ENCODE data around the gene ALAS1.

DNA sequence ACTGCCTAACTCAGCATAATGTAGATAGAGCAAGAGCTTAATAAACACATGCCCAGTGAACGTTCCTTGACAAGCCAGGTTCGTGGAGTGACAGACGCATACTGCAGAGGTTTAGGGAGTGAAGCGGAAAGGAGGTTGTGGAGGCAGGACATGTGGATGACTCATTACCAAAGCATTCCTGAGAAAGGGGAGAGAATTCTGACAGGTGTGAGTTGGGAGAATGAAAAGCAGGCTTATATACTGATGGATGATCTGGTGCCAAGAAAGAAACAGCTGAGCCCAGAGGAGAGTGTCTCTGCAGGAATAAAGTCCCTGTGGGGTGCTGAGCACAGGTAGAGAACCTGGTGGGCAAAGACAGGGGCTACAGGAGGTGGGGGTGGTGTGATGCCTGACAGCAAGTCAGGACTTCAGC, 2.3 kb upstream of the RPL29 start:
- PRO-cap = no peak

DNA sequence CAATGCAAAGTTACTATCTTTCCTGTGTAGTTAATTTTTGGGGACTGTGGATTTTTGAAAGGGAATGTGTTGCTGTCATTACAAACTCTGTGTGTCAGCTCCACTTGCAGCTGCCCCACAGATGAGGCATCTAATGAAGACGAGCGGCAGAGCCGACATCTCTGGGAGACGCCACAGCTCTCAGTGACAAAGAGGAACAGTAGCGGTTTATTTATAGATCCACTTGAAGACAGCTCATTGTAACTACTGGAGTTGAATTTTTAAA, 46.1 kb downstream of the POC1A start:
- PRO-cap = no peak

- PRO-cap = no peak
Measured at GRCh38 chr3:52174847-52175329, 20.7 kb upstream of the POC1A start.

DNA sequence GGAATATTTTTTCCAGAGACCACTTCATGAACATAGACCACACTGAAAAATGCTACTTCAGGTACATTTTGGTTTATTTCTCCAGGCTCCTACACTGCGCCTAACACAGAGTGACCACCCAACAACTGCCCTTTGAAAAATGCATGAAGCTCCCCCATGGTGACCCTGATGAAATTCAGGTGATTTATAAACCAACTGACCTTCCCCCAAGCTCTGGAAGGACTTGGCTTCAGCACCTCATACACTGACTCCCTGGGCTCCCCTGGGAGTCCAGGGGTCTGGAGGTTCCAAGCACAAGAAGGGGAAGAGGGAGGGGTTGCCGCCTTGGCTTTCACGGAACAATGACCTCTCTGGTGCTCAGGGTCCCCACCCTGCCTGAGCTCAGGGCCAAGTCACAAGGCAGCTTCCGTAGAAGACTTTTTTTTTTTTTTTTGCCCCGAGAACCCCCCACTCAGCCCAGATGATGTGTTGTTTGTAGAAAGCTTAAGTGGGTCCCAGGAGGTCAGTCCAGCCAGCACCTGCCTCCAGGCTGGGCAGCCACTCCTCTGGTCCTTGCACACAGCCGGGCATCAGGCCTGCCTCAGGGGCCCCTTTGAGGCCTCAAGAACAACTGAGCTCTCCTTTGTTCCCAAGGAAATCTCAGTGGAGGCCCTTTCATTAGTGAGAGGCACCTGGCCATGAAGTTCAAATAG, 14.1 kb upstream of the ALAS1 start:
- PRO-cap = no peak

- PRO-cap = bidirectional peak, plus-strand start at chr3:52198160, minus-strand start at chr3:52198002
Measured at GRCh38 chr3:52197467-52198259, at the start of gene ALAS1. TSS of gene ALAS1 (plus strand) at chr3:52198160.

DNA sequence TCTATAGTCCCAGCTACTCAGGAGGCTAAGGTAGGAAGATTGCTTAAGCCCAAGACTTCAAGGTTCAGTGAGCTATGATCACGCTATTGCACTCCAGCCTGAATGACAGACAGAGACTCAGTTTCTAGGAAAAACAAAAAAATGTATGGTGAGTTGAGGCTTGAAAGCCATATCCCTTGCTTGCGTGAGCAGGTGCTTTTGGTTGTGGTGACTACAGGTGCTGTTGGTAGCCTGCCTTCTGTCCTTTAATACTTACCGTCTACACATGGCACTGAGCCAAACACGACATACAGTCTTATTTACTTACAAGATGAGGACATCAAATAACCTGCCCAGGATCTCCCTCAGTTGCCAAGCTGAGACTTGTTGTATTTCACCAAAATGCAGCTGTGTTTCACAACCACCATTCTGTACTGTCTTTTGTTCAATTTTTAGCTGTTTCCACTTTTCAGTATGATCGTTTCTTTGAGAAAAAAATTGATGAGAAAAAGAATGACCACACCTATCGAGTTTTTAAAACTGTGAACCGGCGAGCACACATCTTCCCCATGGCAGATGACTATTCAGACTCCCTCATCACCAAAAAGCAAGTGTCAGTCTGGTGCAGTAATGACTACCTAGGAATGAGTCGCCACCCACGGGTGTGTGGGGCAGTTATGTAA, 6.4 kb downstream of the ALAS1 start:
- PRO-cap = no peak

GRCh38 chr3:52211183-52211786, 13.3 kb downstream of the ALAS1 start:
- PRO-cap = no peak

- PRO-cap = no peak
Measured at GRCh38 chr3:52218982-52219732, 6.3 kb downstream of the TLR9 start.

- PRO-cap = no peak
Measured at GRCh38 chr3:52249413-52250101, 4.0 kb downstream of the PPM1M start.

DNA sequence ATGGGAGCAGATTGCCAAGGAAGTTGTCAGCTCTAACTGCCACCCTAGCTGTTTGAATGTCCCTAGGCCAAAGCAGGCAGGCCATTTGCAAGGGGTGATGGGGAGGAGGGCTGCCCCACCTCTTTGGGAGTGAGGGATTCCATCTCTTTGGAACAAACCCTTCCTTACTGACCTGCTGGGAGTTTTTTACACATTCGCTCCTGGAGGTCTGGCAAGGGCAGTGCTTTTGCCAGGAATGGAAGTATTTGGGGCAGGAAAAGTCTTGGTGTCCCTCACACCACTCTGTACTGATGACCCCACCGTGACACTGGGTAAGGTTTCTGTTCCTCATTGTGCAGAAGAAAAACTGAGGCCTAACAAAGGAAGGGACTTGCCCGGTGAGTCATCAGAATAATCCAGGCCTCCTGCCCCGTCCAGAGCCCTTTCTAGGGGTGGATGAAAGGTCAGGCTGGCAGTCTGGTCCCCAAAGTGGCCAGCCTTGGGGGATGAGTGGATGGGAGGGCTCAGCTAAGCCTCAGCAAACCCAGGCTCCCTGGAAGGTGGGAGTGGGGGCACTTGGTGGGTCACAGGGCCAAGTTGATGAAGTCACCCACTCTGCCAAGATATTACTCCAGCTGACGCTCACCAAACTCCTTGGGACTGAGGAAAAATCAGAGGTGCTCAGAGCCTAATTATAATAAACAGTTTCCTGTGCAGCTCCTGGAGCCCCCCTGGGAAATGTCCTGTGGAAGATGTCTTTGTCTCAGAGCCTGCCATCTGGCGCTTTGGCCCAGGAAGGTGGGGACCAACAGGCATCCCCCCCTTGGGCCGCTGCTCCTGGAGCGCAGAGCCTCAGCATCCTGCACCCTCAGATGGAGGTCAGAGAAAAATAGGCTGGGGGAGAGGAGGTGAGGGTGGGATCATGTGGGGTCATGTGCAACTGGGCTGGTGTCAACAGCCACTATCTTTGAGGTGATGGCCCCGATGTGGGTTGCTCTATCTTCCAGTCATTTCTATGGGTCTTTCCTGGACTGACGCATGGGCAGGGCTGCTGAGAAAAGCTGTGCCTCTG, 2.2 kb upstream of the DNAH1 start:
- PRO-cap = no peak

- PRO-cap = no peak
Measured at GRCh38 chr3:52477860-52478880, 17.0 kb upstream of the STAB1 start.

DNA sequence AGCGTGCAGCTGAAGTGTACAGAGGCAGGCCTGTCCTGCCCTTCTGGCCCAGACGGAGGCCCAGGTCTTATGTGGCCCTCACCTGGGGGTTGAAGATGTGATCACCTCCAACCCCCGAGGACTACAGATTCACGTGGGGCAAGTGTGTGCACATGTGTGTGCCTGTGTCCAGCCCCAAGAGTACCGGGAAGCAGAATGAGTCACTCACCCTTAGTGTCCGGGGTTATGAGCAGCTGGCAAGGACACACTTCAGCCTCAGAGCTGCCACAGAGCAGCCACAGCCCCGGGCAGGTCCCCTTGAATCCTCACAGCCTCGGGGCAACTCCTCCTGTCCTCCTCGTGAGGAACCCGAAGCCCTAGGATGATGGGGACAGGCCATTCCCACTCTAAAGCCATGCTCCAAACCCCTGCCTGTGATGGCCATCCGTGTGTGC, 621 bp downstream of the STAB1 start:
- PRO-cap = bidirectional peak, plus-strand start at position 258 of the sequence, minus-strand start at position 197 of the sequence

DNA sequence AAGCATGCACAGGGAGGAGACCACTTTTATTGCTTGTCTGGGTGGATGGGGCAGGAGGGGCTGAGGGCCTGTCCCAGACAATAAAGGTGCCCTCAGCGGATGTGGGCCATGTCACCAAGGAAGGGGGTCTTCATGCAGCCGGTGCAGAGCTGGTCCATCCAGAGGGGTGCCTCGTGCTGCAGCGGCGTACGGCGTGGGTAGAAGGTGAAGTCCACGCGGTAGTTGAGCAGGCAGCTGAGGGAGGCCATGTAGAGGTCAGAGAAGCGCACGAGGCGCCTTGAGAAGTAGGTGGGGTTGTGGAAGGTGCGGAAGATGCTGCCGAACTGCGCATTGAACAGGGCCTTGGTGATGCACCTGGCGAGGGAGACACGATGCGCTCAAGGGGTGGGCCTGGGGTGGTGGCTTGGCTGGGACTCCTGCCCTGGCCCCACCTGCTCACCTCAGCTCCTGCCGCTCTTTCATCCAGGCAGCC, 9.2 kb downstream of the NT5DC2 start:
- PRO-cap = no peak

- PRO-cap = no peak
Measured at GRCh38 chr3:52524936-52525621, 8.6 kb downstream of the NT5DC2 start.

DNA sequence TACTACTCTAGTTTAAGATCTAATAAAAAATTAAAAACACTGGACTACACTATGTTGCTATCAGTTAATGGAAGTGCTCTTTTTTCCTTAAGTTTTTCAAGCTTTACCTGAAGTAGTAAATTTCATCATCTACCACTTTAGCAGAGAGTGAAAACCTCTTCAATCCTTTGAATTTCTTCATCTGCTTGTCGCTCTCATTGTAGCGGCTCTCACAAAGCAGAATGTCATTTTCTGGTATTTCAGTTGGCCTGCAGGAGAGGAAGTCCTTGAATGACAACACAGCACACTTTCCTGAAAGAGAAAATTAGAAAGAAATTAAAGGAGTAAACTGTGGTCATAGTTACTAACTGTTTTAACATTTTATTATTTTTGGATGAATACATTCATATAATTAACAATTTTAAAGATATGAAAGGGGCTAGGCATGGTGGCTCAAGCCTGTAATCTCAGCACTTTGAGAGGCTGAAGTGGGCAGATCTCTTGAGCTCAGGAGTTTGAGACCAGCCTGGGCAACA, 27.6 kb downstream of the UQCC5 start:
- PRO-cap = no peak

GRCh38 chr3:52697201-52698381, 8.0 kb downstream of the GLT8D1 start:
- PRO-cap = no peak

GRCh38 chr3:52707253-52708308, 1.7 kb downstream of the SPCS1 start:
- PRO-cap = no peak

DNA sequence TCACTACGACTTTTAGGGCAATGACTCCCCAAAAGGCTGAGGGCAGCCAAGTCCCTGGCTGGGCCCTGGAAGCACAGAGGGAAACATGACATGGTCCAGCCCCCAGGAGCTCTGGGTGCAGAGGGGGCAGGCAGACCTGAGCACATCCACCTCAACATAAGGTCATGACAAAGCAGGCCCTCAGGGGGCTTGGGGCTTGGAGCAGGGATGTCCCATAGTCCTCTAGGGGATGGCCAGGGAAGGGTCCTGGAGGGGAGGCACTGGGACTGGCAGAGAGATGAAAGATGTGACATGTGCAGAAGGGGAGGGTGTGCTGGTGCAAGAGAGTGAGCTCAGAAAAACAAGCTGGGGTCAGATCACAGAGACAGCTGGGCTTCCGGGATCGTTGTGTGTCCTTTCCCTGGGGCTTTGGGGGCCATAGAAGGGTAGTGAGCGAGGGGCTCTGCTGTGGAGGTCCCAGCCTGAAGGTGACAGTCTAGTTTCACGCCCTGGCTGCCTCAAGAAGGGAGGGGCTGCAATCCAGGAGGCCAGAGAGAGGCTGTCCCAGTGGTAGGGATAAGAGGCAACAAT, 618 bp upstream of the ITIH3 start:
- PRO-cap = no peak

DNA sequence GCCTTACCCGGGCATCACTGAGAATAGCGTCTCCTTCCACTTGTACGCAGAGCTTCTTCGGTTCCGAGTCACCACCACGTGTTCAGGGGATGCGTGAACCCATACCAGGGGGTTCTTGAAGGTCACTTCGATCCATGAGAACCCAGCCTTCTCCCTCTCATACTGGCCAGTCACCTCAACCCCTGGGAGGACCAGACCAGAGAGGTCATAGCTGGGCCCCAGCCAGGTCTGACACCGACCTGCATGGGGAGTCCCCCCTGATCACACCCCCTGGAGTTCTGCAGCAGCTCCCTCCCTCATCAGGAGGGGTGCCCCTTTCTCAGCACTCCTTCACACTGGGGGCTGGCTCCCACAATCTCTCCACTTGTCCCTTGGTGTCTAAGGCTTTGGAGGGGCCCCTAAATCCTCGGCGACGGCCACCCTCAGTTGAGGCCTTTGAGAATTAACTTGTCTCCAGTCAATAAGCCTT, 13.6 kb downstream of the ITIH4 start:
- PRO-cap = no peak

- PRO-cap = no peak
Measured at GRCh38 chr3:52841510-52842196, 6.8 kb upstream of the MUSTN1 start.

All from right common carotid artery plus branches (tissue), 1 donor.